ENCODE data around the gene XRCC2.

GRCh38 chr7:151251622-151252263, 3.2 kb upstream of the SMARCD3 start:
- PRO-cap, 2 experiments = peak in 1 of 2 experiments; most common plus-strand start chr7:151252028 (in 1); most common minus-strand start chr7:151251976 (in 1)

DNA sequence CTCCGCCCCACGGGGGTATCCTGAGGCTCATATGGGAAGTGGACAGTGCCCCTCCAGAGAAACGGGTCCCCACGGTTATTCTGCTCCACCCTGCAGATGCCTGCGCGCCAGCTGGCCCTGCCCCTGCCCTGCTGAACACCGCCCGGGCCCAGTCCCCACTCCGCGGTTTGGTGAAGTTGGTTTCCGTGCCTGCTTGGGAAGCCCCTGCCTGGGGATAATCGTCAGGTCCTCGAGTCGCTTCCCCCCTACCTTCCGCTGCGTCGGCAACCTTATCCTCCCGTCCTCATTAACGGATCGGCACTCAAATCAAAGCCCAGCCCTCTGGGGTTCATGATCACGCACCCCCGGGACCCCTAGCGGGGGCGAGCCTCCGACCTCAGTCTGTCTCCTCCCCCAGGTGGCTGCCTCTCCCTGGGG, 27.8 kb downstream of the WDR86 start:
- PRO-cap, 2 experiments = no peak in any of the 2 experiments

DNA sequence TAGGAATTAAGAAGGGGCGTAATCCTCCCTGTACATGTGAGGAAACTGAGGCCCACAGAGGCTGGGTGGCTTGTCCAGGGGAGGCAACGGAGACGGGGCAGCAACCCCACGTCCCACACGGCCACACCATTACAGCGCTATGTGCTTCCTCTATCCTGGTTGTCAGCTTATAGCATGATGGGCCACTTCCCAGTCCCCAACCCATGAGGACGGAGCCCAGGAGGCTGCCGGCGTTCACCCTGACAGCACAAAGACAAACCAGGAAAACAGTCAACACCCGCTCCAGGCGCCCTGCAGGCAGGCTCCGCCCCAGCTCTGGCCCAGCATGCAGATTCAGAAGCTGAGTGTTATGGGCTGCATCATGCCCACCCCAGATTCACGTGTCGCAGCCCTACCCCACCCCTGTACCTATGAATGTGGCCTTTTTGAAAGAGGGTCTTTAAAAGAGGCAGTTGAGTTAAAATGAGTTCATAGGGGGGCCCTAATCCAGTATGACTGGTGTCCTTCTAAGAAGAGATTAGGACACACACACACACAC, 14.8 kb downstream of the WDR86 start:
- PRO-cap, 2 experiments = no peak in any of the 2 experiments

GRCh38 chr7:151494926-151495453, 24.7 kb downstream of the RHEB start:
- PRO-cap, 2 experiments = no peak in any of the 2 experiments

- PRO-cap, 2 experiments = no peak in any of the 2 experiments
Measured at GRCh38 chr7:151520731-151521100, 1.0 kb upstream of the RHEB start.

GRCh38 chr7:151647621-151648425, 128.1 kb upstream of the RHEB start:
- PRO-cap, 2 experiments = no peak in any of the 2 experiments

GRCh38 chr7:151715549-151716538, 161.1 kb downstream of the PRKAG2 start:
- PRO-cap, 2 experiments = no peak in any of the 2 experiments

DNA sequence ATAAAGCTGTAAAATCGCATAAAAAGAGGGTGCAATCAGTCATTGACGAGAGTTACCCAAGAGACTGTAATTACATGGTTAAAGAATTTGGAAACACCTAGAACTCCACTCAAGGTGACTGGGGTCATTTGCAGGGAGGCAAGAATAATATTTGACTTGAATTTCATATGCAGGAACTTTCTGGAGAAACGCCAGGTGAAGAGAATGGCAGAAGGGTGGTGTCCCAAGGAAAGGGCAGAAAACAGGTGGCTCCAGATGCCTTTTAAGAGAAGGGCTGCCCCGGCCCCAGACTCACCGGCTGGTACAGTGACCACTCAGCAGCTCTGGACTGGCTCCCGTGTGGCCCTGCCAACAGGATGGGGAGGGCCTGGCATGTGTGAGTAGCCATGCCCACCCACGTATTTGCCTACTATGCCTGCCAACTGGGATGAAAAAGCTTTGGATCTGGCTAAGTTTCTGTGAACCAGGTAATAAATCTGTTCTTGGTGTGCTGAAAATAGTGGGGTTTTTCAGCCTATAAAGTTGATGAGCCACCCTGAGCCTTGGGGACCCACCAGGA, 159.5 kb downstream of the PRKAG2 start:
- PRO-cap, 2 experiments = no peak in any of the 2 experiments

- PRO-cap, 2 experiments = no peak in any of the 2 experiments
Measured at GRCh38 chr7:151720925-151721646, 155.8 kb downstream of the PRKAG2 start.

- PRO-cap, 2 experiments = no peak in any of the 2 experiments
Measured at GRCh38 chr7:151728601-151729328, 148.2 kb downstream of the PRKAG2 start.

GRCh38 chr7:151735896-151736950, 140.7 kb downstream of the PRKAG2 start:
- PRO-cap, 2 experiments = peak in 1 of 2 experiments; most common plus-strand start chr7:151736658 (in 1)

DNA sequence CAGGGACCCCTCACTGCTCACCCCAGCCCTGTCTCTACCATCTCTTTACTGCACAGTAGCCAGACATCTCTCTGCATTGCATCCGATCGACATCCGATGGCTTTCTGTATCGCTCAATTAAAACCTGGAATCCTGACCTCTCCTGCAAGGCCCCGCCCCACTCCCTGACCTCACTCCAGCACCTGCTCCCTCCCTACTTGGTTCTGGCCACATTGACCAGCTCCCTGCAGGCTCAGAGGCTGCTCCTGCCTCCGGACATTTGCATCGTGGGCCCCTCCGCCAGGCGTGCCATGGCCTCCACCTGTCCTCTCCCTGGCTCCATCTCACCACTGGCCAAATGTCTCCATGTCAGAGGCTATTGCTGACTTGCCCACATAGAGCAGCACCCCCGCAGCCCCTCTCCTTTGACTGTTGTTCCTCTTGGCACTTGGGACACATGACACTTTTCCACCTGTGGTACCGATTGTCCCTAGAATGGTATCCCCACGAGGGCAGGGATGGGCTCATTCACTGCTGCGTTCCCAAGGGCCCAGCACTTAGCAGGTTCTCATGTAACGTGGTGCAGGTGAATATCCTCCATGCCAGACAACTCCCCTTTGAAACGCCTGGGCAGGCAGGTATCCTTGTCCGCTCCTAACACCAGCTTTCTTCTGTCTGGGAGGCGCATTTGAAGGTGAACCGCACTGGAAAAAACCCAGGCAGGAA, 117.8 kb downstream of the PRKAG2 start:
- PRO-cap, 2 experiments = no peak in any of the 2 experiments

DNA sequence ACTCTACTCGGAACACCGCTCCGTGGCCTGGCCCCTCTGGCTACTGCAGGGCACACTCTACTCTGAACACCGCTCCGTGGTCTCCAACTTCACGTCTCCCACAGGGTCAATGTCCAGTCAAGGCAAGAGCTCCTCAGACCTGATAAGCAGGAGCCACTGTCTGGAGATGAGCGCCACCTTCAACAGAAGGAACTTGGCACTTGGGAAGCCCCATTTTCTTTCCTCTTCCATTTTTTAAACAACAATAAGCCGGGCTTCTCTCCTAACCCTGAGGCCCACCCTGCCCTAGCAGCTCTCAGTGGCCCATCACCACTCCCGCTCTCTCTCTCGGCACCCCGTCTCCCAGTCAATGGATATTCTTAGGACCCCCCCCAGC, 56.3 kb downstream of the PRKAG2 start:
- PRO-cap, 2 experiments = no peak in any of the 2 experiments

DNA sequence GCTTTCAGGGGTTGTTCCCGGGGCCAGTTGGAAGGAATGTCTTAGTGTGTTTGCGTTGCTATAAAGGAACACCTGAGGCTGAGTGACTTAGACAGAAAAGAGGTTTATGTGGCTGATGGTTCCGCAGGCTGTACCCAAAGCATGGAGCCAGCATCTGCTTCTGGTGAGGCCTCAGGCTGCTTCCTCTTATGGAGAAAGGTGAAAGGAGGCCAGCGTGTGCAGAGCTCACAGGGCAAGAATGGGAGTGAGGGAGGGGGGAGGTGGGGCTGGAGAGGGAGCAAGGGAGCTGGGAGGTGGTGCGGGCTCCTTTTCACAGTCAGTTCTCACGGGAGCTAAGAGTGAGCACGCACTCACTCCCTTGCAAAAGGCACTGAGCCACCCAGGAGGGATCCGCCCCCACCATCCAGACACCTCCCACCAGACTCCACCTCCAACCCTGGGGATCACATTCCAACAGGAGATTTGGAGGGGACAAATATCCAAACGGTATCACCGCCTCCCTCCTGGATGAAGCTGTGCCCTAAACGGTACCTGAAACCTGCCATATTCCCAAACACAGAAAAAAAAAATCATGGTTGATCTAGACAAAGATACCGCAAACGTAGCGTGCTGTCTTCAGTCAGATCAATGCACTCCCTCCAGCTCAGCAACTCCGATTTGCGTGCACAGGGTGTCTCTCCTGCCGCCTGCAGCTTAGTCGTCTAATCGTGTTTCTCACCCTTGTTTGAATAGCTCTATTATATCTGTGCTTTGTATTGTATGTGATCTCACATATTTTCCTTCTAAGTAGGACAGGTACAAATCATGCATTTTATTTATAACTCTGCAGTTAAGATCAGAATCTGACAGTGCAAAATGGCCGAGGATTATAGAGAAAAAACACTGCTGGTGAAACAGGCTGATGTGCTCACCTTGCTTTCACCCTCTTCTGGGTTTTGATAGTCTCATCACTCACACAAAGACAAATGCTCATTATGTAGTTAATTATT, 20.3 kb upstream of the PRKAG2 start:
- PRO-cap, 2 experiments = peak in 1 of 2 experiments; most common plus-strand start position 862 of the sequence (in 1); most common minus-strand start position 659 of the sequence (in 1)

GRCh38 chr7:152676047-152676464, at the start of gene XRCC2:
Gene XRCC2, minus strand, starts transcription at chr7:152676141.
- PRO-cap, 2 experiments = peak in 1 of 2 experiments; most common plus-strand start chr7:152676318 (in 1); most common minus-strand start chr7:152676141 (in 1)

DNA sequence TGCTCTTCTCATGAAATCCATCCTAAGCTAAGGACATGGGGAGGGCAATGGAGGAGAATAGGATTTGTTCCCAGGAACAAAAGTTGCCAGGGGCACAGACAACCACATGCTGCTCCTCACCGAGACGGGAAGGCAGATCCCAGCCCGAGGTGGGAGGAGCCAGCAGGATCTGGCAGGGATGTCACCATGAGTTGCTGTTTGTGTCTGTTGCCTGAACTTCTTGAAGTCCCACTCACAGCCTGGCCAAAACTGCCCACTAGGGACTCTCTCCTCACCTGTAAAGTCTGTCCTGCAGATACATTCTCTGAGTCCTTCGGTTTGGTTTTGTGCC, 279.0 kb downstream of the ACTR3B start:
- PRO-cap, 2 experiments = no peak in any of the 2 experiments

DNA sequence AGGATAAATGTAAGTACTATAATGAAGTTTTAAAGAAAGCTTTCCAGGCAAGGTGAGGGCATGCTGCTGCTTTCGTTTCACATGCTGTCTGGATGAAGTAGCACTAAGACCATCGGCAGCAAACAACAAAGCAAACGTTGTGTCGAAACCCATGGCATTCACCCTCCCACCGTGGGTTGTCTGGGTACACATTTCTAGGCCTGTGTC, 43.0 kb downstream of the PAXIP1 start:
- PRO-cap, 2 experiments = no peak in any of the 2 experiments

- PRO-cap, 2 experiments = no peak in any of the 2 experiments
Measured at GRCh38 chr7:154965778-154966630, 36.9 kb downstream of the PAXIP1 start.

- PRO-cap, 2 experiments = no peak in any of the 2 experiments
Measured at GRCh38 chr7:155070448-155070795, 298 bp downstream of the HTR5A start.

- PRO-cap, 2 experiments = no peak in any of the 2 experiments
Measured at GRCh38 chr7:155198129-155198785, 99.4 kb upstream of the INSIG1 start.

Data from cerebral cortex (tissue), 2 donors.